ENCODE measurements around the gene CEP295NL.

DNA sequence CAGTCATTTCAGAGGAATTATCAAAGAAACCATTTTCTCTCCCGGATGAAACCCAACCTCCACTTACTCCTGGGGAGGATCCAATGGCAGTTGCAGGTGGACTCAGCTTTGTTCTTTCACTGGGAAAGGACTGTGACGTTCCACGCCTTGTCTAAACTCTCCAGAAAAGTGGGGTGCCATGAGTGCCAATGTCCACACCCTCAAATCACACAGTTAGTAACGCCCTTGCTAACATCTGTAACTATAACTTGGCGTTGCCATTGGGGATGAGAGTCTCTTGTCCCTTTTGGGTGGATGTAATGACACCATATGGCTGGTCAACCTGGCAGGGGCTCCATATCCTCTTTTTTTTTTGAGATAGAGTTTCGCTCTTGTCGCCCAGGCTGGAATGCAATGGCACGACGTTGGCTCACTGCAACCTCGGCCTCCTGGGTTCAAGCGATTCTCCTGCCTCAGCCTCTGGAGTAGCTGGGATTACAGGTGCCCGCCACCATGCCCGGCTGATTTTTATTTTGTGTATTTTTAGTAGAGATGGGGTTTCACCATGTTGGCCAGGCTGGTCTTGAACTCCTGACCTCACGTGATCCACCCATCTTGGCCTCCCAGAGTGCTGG is 21.3 kb downstream of the CEP295NL start:
- RRBS = 96% methylated on average over 1 of the region's 14 CpGs

- RRBS = 56% methylated on average over 4 of the region's 28 CpGs
Measured at GRCh38 chr17:78884250-78885211, 18.5 kb downstream of the CEP295NL start.

GRCh38 chr17:78902519-78903526 is at the start of gene CEP295NL:
TSS of gene CEP295NL (minus strand) at chr17:78903201.
- RRBS = no CpG with 5 or more reads among the region's 21 CpGs

GRCh38 chr17:79008773-79009184 is 785 bp downstream of the CANT1 start:
- RRBS = no CpG with 5 or more reads among the region's 4 CpGs

DNA sequence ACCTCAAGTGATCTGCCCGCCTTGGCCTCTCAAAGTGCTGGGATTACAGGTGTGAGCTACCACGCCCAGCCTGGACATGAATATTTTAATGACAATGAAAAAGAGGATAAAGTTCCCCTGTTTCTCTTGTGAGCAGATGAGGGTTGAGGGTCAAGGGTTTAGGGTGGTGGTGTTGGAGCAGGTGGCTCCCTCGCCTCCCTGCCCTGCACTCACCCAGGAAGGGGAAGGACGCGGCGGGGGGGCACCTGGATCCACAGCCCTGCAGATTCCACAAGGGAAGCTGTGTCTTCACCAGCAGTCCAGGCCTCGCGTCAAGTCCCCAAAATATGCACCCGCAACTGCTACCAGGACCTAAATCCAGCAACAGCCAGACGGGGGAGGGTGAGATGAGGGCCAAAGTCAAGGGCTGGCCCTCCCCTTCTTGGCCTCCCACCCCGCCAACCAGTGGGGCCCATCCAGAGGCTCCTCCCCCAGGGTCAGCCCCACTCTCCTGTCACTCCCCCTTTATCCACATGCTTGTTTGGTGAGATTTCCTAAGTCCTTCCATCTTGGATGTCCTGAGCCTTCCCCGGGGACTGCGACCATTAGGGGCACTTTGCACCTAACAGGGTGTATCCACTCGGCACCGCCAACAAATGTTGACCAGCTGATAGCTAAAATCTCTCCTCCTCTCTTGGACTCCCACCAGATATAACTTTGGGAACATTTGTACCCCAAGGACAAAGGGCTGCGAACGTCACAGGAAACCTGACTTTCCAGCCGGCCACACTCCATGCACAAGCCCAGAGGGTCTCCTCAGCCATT is 138.7 kb downstream of the ENGASE start:
- RRBS = no CpG with 5 or more reads among the region's 18 CpGs

DNA sequence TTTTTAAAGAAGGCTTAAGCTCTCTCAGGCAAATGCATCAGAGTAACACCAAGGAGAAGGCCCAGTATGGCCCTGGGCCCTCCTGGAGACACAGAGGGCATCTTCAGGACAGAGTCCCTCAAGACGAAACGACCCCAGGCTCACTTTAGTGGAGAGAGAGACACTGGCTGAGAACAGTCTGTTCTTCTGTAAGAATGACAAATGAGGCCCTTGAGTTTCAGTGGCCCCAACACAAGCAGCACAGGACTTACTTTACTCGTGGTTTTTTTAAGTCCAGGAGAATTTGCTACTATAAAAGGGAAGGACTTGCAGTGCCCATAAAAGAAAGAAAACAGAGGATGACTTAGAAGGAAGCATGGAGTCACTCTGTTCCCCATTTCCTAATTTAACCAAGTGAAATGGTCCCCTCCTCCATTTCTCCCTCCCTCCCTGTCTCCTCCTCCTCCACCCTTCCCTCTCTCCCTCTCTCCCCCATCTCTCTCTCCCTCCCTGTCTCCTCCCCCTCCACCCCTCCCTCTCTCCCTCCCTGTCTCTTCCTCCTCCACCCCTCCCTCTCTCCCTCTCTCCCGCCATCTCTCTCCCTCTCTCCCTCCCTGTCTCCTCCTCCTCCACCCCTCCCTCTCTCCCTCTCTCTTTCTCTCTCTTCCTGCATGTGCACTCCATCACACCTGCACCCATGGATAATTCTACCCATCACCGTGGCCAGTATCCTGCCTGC is 47.2 kb upstream of the RBFOX3 start:
- RRBS = no CpG with 5 or more reads among the region's 5 CpGs

DNA sequence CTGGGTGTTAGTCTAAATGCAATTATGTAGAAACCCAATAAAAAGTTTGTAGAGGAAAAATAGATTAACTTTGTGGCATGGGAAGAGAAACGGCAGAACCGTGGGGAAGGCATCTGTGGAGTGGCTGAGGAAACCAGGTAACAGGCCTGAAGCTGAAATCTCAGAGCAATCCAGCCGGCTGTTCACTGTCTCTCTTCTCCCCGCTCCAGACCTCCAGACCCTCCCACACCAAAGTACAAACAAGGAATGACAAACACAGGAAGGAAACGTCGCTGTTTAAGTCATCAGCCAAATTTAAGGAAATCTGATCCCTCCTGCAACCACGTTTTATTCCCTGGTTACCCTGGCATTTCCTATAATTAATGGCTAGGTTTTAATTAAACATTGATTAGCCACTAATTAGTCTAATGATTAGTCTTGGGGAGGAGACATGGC is 51.9 kb upstream of the RBFOX3 start:
- RRBS = no CpG with 5 or more reads among the region's 7 CpGs

DNA sequence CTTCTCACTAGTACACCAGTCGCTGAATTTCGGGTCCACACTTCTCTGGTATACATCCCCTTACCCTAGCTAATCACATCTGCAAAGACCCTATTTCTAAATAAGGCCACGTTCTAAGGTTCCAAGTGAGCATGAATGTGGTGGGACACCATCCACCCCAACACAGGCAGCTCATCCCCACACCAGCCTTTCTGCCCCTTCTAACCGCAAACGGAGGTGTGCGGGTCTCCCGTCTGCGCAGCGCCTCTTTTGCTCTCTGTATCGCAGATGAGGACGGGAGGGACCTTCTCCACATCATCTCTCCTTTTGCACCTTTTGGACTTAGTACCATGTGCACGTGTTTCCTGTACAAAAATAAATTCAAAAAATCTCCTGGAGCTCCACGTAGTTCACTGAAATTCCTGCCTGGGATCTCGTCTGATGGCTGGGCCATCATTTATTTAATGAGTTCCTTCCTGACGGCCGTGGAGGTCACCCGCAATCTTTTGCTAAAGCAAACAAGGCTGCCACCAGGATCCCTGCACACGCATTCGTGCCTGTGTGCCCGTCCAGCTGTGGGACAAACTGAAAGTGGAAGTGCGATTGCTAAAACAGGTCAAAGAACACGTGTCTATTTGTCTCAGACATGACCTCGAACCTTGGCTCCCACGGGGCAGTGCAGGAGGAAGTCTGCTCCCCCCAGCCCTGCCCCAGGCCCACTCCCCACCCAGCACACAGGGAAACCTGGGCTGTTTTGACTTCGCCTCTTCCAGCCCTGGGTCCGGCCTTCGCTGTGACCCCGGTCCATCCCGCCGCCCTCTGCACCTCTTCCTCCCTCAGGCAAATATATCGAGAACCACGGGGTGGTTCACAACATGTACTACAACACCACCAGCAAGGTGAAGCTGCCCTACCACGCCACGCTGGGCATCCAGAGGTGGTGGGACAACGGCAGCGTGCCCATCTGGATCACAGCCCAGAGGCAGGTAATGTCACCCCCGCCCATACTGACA is 2.2 kb downstream of the ENPP7 start:
- RRBS = no CpG with 5 or more reads among the region's 37 CpGs

GRCh38 chr17:79740388-79740879 is 9.7 kb downstream of the ENPP7 start:
- RRBS = no CpG with 5 or more reads among the region's 11 CpGs

GRCh38 chr17:79808624-79809387 is 11.9 kb upstream of the CBX8 start:
- RRBS = no CpG with 5 or more reads among the region's 16 CpGs

DNA sequence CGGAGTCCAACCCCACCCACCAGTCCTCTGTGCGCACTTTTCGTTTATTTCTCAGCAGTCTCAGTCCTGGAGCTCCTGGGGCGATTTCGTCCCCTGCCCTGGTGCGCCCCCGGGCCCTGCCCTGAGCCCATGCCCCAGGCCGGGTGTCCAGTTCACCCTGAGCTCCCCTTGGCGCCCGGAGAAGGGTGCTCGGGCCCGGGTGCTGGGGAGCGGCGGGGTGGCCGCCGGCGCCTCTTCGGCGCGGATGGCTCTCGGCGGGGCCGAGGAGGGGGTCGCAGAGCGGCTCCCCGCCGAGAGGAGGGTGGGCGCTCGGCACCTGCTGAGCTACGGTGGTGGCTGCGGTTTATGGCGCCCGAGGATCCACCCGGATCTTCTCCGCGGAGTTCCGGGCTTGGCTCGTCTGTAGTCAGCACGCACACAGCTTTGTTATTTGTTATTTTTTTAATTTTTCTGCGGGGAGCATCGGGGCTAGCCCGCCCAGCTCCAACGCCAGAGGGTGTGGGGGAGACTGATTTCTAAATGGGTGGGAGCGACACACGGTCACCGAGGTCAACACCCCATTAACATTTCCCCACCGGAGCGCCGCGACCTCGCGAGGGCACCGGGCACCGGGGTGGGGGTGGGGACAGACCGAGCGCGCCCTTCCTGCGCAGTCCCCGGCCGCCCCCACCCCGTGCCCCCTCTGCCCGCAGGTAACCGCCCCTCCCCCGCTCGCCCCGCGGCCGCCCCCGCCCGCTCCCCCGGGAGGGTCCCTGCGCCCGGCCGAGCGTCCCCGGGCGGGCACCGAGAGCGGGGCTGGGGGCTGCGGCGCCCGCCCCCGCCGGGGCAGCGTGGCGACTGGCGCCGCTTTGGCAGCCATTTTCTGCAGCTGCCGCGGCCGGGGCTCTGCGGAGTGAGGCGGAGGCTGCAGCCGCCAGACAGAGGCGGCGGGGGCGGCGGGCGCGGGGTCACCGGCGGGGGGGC is 16.0 kb upstream of the CBX8 start:
- RRBS = 3% methylated on average over 51 of the region's 102 CpGs

GRCh38 chr17:79933876-79934189 is 94.6 kb upstream of the CBX4 start:
- RRBS = 94% methylated on average over 7 of the region's 12 CpGs

DNA sequence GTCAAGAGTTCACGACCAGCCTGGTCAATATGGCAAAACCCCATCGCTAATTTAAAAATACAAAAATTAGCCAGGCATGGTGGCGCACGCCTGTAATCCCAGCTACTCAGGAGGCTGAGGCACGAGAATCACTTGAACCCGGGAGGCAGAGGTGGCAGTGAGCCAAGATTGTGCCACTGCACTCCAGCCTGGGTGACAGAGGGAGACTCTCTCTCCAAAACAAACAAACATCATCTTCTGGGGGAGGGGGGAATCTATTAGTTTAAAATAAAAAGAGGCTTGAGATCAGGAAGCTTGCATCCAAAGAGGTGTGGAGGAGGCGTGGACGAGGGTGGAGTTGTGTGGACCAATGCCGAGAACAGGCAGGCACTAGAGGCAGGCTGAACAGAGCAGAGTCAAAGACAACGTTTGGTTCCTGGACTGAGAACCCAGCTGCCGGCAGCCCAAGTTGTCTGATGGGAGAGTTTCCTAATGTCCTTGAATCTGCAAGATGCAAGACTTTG is 9.4 kb downstream of the TBC1D16 start:
- RRBS = no CpG with 5 or more reads among the region's 11 CpGs

DNA sequence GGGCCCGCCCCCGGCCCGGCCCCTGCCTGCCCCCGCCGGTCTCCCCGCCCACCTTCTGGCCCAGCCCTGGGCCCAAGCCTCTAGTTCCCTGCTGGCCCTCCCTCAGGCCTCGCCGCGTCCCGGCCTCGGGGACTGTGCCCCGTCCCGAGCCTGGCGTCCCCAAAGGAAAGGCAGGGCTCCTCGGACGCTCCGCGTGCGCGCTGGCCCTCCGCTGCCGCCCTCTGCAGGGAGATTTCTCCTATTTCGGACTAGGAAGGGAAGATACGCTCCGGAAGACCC is 193 bp upstream of the TBC1D16 start:
- RRBS = 1% methylated on average over 6 of the region's 25 CpGs

GRCh38 chr17:80138927-80139466 is 7.9 kb downstream of the EIF4A3 start:
- RRBS = no CpG with 5 or more reads among the region's 17 CpGs

DNA sequence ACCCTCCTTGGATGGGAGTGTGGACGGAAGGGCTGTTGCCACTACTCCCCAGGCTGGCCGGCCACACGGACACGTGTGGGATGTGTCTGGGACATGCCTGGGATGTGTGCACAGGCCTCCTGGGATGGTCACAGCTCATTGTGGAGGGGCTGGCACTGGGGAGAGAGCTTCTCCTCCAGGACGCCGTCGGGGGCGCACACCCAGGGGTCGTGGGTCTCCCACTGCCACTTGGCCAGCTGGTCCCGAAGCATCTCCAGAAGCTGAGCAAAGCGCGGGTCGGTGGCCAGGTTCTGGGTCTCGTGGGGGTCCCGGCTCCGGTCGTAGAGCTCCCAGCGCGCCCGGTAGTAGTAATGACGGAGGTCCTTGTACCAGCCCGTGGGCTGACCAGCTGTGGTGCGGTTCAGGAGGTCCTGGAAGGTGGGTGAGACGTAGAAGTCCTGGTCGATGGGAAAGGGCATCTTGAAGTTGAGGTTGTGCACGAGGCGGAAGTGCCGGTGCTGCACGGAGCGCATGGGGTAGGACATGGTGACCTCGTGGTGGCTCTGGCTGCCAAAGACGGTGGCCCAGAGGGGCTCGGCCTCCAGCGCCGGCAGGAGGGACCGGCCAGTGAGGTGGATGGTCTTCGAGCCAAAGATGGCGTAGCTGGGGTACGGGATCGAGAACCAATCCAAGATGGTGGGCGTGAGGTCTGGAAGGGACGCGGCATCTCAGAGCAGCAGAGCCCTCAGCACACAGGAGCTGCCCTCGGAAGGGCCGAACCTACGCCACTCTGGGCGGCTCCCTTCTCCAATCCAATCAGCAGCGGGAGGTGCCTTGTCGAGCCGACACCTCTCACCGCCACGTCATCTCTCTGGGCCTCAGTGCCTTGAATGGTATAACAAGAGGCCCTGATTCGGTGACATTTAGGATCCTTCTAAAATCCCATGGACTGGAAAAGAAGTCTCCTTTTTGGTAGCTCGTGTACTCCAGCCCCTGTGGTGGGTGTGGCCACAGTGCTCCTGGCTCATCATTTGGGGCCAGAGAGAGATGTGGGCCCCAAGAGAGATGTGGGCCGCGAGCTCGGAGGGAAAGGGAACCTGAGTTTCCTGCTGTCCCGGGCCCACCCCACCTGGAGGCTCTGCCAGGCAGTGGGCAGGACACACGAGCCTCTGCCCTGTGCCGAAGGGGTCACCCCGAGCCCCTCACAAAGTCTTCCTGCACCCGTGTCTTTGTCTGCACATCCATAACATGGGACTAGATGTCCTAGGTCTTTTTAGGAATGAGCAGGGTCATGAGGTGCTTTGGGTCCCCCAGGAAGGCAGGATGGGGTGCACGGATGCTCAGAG is 9.3 kb downstream of the SGSH start:
- RRBS = 95% methylated on average over 7 of the region's 63 CpGs

- RRBS = no CpG with 5 or more reads among the region's 14 CpGs
Measured at GRCh38 chr17:80327609-80328135, 67.0 kb downstream of the RNF213 start.

- RRBS = no CpG with 5 or more reads among the region's 12 CpGs
Measured at GRCh38 chr17:80376289-80376984, 38.5 kb upstream of the ENDOV start.

GRCh38 chr17:80408638-80409305 is 6.2 kb upstream of the ENDOV start:
- RRBS = no CpG with 5 or more reads among the region's 7 CpGs

DNA sequence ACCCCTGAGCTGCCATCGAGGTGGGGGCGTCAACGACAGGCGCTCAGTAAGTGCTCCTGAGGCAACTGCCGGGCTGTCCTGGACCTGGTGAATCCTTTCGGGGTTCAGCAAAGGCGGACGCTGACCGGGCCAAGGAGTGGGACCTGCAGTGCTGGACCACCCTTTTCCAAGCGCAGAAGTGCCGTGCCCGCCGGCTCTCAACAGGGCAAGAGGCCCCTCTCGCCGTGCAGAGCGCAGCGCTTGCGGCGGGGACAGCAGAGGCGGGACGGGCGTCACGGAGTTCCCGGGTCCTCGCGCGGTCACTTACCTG is 390 bp upstream of the ENDOV start:
- RRBS = 4% methylated on average over 19 of the region's 27 CpGs